Karpas-422 (cell line): Measurements from ENCODE around the genes GLB1L2 and B3GAT1.

DNA sequence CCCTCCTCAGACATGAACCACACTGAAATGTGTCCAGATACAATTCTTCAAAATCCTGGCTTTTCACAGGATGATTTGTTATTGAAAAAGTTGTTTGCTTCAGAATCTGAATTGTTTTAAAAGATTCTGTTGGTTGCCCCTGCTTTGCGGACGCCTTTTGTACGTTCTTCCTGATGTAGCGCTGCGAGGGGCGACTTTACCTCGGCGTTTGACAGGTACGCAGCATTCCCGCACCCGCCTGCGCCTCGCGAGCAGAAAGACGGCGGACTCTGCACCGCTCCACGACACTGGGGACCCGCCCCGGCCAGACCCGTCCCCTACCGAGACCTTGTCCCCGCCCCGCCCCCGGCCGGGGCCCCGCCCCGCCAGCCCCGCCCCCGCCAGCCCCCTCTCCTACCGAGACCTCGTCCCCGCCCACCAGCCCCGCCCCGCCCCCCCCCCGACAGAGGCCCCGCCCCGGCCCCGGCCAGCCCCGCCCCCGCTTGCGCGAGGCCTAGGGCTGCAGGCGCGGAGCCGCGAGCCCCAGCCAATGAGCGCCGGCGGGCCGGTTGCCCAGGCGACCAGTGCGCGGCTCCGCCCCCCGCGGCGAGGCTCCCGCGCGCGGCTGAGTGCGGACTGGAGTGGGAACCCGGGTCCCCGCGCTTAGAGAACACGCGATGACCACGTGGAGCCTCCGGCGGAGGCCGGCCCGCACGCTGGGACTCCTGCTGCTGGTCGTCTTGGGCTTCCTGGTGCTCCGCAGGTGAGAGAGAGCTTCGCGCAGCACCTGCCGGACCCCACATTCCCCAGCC is at the start of gene GLB1L2:
GLB1L2 (plus strand) TSS at position 583 of the 791 bp plus-strand sequence.
- PRO-cap: no peak
- RAMPAGE, long total RNA: no peak

DNA sequence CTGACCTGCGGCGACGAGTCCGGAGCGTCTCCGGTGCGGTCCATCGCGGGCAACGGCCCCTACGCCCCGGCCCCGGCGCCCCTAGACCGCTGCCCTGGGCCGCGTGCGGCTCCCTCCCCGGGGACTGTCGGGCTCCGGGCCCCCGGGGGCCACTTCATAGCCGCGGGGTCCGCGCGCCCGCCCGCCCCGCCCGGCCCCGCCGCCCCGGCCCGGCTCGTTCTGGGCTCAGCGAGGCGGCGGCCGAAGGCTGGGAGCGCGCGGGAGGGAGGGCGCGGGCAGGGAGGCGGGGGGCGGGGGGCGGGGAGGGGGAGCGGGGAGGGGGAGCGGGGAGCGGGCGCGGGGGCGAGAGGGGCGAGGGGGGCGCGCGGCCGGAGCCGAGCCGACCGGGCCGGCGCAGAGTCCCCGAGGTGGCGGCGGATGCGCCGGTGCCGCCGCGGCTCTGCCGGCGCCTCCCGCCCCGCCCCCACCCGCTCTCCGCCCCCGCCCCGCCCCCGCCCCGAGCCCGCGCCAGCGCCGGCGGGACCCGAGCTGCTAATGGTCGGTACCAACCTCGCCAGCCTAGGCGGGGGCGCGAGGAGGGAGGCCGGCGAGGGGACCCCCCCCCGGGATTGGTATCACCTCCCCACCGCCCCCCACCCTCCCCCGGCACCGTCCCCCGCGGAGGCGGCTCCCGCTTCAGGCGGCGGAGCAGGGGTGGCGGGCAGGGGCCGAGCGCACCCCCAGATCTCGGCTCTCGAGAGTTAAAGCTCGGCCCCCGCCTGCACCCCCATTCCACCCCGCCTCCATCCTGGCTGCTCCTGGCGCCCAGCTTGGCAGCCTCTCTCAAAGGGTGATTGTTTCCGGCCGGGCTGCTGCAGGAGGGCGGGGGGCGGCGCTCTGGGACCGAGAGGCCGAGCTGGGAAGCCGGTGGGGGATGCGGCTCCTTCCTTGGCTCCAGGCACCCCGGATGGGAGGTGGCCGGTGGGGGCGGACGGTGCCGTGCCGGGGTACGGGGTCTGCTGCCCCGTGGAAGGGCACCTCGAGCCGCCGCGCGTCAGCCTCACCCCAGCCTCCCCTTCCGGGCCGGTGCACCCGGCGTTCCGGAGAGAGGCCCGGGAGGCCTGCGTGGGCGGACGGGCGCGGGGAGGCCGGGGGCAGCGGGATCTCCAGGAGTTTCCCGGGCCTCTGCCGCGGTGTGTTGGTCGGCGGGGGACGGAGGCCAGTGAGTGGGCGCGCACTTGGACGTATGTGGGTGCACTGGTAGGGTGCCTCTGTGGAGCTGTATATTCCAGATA is at the start of gene B3GAT1:
B3GAT1 (minus strand) TSS at position 441 of the 1,274 bp plus-strand sequence.
- PRO-cap: no peak
- RAMPAGE, long total RNA: no peak

DNA sequence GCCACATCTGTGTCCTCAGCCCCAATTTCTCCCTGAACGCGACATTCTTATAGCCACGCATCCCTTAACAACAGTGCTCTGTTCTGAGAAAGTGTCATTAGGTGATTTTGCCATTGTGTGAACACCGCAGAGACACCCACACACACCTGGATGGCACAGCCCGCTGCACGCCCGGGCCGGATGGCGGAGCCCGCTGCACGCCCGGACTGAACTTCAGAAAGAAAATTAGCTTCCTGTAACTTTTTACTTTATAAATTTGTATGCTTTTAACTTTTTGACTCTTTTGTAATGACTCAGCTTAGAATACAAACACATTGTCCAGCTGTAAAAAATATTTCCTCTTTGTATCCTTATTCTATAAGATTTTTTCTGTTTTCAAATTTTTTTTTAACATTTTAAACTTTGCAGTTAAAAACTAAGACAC is 567.1 kb upstream of the B3GAT1 start:
- PRO-cap: no peak
- RAMPAGE, long total RNA: no peak